Left lung (tissue), 1 donor: ENCODE measurements around a stretch of chr4.

GRCh38 chr4:188738079-188738822 lies 599.0 kb downstream of the TRIML1 start:
- PRO-cap: no peak

GRCh38 chr4:189722012-189723079 lies 218.3 kb upstream of the FRG1 start:
- PRO-cap: no peak

DNA sequence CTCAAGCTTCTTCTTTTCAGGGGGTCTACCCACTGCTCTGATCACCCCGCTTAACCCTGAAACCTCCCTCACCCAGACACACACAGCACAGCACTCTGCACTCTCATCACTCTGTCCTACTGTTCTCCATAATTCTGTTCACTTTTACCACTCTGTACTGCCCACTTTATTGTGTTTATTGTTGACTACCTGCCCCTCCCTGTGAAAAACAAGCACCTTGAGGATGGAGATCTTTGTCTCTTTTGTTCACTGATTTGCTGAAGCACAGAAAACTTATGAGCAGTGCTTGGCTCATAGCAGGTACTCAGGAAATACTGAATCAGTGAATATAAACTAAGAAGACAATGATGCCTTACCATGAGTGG lies 201.5 kb upstream of the FRG1 start:
- PRO-cap: no peak

DNA sequence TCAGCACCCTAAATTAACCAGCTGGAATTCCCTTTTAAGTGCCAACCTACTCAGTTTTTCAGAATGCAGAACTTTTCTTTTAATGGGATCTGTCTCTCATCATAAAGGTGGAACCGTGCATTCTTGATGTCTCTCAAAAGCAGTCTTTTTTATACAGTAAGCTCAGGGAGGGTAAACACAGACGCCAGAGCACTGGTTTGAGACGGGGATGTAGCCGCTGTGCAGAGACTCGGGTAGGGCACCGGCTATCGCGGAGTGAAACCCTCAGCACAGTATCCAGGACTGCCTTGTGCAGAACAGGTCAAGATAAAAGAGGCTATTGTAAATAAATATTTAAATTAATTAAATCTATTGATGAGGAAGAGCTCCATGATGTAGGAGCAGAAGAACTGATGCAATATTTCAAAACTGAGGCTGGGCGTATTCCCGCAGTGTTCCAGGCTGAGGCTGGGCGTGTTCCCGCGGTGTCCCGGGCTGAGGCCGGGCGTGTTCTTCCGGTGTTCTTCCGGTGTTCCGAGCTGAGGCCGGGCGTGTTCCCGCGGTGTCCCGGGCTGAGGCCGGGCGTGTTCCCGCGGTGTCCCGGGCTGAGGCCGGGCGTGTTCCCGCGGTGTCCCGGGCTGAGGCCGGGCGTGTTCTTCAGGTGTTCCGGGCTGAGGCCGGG lies 130.5 kb upstream of the FRG1 start:
- PRO-cap: no peak

GRCh38 chr4:190015288-190015901 lies 11.7 kb downstream of the FRG2 start:
- PRO-cap: no peak